IMR-90 (cell line): ENCODE results near the gene ZNG1A.

DNA sequence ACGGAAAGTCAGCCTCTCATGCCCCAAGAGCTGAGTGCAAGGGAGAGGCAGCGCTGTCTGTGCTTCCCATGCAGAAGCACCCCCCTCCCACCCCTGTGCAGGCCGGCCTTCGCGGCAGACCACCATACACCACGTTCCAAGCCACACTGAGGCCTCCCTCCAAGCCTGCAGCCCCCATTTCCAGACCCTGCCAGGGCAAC lies 7.6 kb downstream of the WASHC1 start:
- RRBS, result no CpG with 5 or more reads among the region's 6 CpGs
CAGE:
- cytosol, long polyA plus RNA, result no peak
- long polyA plus RNA, result no peak
- nucleus, long polyA plus RNA, result no peak

DNA sequence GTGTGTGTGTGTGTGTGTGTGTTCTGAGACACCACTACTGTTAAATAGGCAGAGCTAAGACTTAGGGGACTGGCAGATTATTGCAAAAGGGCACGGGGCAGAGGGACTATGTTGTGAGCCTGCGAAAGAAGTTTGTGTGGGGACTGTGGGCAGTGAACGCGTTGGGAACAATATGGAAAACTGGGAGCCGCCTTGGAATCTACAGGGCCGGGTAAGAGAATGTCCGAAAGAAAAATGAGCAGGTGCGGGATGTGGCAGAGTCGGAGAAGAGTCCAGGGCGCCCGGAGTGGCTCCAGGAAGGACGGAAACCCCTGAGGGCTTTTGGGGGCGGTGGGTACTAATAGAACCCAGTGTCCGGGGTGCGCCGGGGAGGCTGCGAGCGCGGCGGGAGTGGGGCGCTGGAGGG lies 43.4 kb upstream of the WASHC1 start:
- RRBS, result 54% methylated on average over 3 of the region's 21 CpGs
CAGE:
- cytosol, long polyA plus RNA, result no peak
- long polyA plus RNA, result no peak
- nucleus, long polyA plus RNA, result no peak

GRCh38 chr9:178559-179495 lies at the start of gene ZNG1A:
TSS of gene ZNG1A (minus strand) at chr9:179056.
- RRBS, result no CpG with 5 or more reads among the region's 51 CpGs
CAGE:
- cytosol, long polyA plus RNA, result no peak
- long polyA plus RNA, result no peak
- nucleus, long polyA plus RNA, result no peak

DNA sequence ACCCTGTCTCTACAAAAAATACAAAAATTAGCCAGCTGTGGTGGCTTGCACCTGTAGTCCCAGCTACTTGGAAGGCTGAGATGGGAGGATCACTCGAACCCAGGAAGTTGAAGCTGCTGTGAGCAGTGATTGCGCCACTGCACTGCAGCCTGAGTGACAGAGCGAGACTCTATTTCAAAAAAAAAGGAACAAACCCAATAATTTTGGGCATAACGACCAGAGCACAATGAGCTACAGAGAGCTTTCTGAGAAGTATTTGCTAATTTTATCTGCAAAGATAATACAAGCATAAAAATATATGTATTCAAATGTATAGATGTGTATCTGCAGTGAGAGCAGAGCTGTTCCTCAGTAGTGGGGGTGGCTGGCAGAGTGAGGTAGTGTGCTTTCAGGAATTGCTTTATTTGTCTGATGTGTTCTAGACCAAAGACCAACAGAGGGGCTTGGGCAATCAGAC lies 5.1 kb downstream of the DOCK8 start:
- RRBS, result no CpG with 5 or more reads among the region's 4 CpGs
CAGE:
- cytosol, long polyA plus RNA, result no peak
- long polyA plus RNA, result no peak
- nucleus, long polyA plus RNA, result no peak

DNA sequence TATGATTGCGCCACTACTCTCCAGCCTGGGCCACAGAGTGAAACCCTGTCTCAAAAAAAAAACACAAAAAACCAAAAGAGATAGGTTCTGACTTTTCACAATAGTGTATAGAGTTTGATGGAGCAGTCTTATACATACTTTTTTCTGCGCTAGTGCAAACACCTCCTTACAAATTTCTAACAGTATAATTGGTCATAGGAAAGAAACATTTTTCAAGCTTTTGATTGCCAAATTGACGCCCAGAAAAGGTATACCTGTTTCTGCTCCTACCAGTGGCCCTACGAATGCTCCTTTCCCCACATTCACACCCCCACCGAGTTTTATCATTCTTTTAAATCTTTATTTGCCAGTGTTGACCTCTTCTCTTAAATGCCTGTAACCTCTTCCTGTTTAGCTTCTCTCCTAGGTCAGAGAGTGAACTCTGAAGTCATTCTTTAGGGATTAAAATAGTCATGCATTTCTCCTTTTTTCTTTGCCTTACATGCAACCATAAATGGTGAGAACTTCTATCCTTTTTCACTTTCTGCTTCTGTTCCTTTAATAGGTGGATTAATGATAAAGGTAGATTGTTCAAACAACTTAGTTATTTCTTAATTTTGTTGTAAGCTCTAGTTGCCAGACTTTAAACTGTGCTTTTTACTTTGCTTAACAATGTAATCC lies 7.7 kb downstream of the DOCK8 start:
- RRBS, result no CpG with 5 or more reads among the region's 5 CpGs
CAGE:
- cytosol, long polyA plus RNA, result no peak
- long polyA plus RNA, result no peak
- nucleus, long polyA plus RNA, result no peak

GRCh38 chr9:225042-225613 lies 10.5 kb downstream of the DOCK8 start:
- RRBS, result no CpG with 5 or more reads among the region's 2 CpGs
CAGE:
- cytosol, long polyA plus RNA, result no peak
- long polyA plus RNA, result no peak
- nucleus, long polyA plus RNA, result no peak

DNA sequence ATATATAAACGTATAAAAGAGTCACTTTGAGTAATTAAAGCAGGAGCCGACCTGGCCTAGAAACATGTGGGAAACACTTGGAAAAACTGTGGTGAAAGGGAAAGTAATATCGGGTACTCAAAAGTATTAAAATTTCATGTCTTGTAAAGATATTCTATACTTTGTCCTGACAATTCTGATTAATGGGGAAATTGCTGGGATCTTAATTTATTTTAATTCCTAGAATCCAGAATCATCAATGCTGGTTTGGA lies 129.2 kb upstream of the KANK1 start:
- RRBS, result no CpG with 5 or more reads among the region's 3 CpGs
CAGE:
- cytosol, long polyA plus RNA, result no peak
- long polyA plus RNA, result no peak
- nucleus, long polyA plus RNA, result no peak

GRCh38 chr9:534711-535402 lies 30.4 kb downstream of the KANK1 start:
- RRBS, result no CpG with 5 or more reads among the region's 6 CpGs
CAGE:
- cytosol, long polyA plus RNA, result no peak
- long polyA plus RNA, result no peak
- nucleus, long polyA plus RNA, result no peak

GRCh38 chr9:573945-574374 lies 69.5 kb downstream of the KANK1 start:
- RRBS, result no CpG with 5 or more reads among the region's 8 CpGs
CAGE:
- cytosol, long polyA plus RNA, result no peak
- long polyA plus RNA, result no peak
- nucleus, long polyA plus RNA, result no peak

- RRBS, result no CpG with 5 or more reads among the region's 7 CpGs
CAGE:
- cytosol, long polyA plus RNA, result no peak
- long polyA plus RNA, result no peak
- nucleus, long polyA plus RNA, result no peak
Observed at GRCh38 chr9:585266-585927, 80.9 kb downstream of the KANK1 start.

- RRBS, result no CpG with 5 or more reads among the region's 2 CpGs
CAGE:
- cytosol, long polyA plus RNA, result no peak
- long polyA plus RNA, result no peak
- nucleus, long polyA plus RNA, result no peak
Observed at GRCh38 chr9:1298005-1298466, 247.9 kb downstream of the DMRT2 start.

DNA sequence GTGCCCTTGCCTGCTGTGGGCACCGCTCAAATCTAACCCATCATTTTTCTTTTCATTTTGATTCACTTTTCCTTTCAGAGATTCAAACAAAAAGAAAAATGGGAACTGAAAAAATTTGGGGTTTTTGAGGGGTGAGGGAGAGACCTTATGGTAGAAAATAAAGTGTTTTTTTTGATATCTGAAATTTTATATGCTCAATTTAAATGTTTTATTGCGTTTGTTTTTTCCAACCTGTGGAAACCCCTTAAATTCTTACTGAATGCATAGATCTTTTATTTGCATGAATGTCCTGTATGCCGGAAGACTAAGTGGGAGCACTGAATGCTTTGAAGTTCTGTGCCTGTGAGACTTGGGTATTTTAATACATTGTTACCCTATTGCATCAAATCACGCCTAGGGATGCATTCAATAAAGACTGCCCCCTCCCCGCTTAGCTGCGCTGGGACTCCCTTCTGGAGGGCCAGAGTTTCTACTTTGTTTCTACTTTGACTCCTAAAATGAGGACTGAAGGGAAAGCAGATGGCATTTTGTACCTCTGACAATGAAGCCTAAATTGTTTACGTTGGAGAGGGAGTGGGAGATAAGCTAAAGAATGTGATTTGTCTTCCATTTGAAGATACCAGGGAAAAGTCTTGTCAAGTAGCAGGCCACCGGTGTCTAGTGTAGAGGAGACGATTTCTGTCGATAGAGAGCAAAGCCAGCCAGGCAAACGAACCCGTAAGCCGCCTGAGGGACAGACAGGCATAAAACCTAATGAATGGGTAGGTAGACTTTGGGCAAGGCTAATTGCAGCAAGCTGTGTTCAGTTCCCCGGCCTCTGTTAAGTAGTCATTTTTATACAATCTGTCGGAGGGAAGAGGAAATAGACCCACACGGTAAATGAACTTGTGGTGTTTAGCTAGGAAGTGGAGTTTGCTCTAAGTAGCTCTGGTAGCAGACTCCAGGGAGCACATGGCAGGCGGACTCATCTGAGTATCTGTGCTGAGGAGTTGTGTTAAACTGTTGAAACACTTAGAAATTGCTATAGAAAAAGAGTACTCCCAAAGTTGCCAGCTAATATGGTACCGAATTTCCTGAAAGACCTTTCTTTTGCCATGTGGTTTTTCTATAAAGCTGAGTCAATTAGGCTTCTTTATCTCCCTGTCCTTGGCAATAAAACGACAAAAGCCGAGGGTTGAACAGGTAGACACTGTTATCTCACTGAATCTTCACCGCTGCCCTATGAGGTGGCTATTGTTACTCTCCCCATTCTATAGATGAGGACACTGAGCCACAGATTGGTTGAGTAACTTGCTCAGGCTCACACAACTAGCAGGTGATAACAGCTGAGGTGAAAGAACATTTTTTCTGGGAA lies 28.7 kb downstream of the SMARCA2 start:
- RRBS, result no CpG with 5 or more reads among the region's 21 CpGs
CAGE:
- cytosol, long polyA plus RNA, result no peak
- long polyA plus RNA, result no peak
- nucleus, long polyA plus RNA, result no peak

GRCh38 chr9:2260442-2261264 lies 245.5 kb downstream of the SMARCA2 start:
- RRBS, result no CpG with 5 or more reads among the region's 3 CpGs
CAGE:
- cytosol, long polyA plus RNA, result no peak
- long polyA plus RNA, result no peak
- nucleus, long polyA plus RNA, result no peak

DNA sequence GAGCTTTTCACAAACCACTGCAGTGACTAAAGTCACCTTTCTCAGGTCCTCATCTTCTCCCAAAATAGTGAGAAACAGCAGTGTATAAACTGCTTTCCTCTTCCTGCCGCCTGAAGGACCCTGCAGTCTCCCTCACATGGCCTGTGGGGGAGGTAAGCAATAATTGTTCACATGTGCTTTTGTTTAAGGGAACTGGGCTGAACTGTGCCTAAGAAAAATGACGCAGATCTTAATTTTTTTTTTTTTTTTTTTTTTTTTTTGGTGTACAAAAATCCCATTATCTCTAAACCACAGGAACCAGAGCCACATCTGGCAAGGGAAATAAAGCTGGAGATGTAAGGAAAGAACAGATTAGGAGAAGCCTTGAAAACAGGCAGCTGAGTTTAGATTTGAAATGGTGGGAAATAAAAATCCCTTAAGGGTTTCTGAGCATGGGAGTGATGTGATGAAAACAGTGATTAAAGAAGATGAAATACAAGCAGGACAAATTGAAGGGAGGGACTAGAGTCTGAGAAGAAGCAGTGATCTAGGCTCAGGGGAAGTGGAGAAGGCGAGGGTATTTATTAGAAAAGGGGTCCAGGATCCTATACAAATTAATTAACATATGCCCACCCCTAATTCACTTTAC lies 131.6 kb upstream of the VLDLR start:
- RRBS, result no CpG with 5 or more reads among the region's 3 CpGs
CAGE:
- cytosol, long polyA plus RNA, result no peak
- long polyA plus RNA, result no peak
- nucleus, long polyA plus RNA, result no peak

GRCh38 chr9:2761071-2761736 lies 43.9 kb downstream of the KCNV2 start:
- RRBS, result no CpG with 5 or more reads among the region's 4 CpGs
CAGE:
- cytosol, long polyA plus RNA, result no peak
- long polyA plus RNA, result no peak
- nucleus, long polyA plus RNA, result no peak

DNA sequence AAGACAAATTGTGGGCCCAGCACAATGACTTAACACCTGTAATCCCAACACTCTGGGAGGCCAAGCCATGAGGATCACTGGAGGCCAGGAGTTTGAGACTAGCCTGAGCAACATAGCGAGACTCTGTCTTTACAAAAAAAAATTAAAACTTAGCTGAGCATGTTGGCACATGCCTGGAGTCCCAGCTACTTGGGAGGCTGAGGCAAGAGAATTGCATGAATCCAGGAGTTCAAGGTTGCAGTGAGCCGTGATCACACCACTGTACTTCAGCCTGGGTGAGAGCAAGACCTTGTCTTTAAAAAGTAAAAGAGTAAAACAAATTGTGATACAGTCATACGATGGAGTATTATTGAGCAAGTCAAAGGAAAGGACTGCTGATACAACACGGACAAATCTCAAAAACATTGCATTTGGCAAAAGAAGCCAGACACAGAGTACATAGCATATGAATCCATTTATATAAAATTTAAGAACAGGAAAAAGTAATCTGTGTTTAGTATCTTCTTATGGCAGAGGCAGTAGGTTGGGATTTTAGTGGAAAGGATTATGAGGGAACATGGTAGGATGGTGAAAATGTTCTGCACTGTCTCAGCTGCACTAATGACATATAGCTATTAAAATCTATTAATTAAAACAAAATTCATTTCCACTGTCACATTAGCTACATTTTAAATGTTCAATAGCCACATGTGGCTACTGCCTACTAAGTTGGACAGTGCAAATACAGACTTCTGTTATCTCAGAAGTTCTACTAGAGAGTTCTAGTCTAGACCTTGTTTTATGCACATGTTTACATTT lies 5.0 kb upstream of the RFX3 start:
- RRBS, result no CpG with 5 or more reads among the region's 4 CpGs
CAGE:
- cytosol, long polyA plus RNA, result no peak
- long polyA plus RNA, result no peak
- nucleus, long polyA plus RNA, result no peak

DNA sequence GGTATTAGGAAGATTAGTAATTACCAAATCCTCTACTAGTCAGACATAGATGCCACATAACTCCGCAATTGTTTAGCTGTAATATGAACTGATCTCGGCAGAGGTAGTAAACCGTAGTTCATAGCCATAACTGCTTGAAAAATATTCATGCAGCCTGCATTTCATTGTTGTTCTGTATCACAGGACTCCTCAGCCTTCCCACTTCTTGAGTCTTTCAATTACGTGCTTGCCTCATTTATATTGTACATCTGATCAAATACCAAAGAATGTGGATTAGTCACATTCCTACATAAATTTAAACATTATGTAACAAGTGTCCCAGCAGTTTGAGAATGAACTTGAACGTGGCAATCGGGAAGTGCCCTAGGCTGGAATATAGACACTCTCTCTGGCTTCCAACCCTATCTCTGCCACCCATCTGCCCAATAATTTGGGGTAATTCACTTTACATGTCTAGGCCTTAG lies 214.9 kb upstream of the RFX3 start:
- RRBS, result no CpG with 5 or more reads among the region's 6 CpGs
CAGE:
- cytosol, long polyA plus RNA, result no peak
- long polyA plus RNA, result no peak
- nucleus, long polyA plus RNA, result no peak

DNA sequence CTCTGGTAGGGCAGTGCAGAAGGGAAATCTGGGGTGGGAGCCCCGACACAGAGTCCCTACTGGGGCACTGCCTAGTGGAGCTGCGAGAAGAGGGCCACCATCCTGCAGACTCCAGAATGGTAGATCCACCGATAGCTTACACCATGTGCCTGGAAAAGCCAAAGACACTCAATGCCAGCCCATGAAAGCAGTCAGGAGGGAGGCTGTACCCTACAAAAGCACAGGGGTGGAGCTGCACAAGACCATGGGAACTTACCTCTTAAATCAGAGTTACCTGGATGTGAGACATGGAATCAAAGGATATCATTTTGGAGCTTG lies 263.7 kb upstream of the RFX3 start:
- RRBS, result no CpG with 5 or more reads among the region's 3 CpGs
CAGE:
- cytosol, long polyA plus RNA, result no peak
- long polyA plus RNA, result no peak
- nucleus, long polyA plus RNA, result no peak

DNA sequence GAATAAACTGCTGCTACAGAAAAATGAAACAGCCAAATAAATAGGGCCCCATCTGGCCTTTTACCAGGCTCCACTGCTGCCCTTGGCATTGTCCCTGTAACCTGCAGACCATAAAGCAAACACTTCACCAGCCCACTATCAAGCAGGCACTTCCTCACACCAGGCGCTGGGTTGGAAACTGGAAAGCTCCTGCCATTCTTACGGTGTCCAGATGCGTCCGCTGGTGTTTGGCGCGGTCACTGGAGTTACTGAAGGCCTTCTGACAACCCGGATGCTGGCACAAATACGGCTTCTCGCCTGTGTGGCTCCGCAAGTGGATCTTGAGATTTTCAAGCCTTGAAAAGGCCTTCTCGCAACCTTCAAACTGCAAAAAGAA lies 363.1 kb downstream of the GLIS3 start:
- RRBS, result no CpG with 5 or more reads among the region's 11 CpGs
CAGE:
- cytosol, long polyA plus RNA, result no peak
- long polyA plus RNA, result no peak
- nucleus, long polyA plus RNA, result no peak

DNA sequence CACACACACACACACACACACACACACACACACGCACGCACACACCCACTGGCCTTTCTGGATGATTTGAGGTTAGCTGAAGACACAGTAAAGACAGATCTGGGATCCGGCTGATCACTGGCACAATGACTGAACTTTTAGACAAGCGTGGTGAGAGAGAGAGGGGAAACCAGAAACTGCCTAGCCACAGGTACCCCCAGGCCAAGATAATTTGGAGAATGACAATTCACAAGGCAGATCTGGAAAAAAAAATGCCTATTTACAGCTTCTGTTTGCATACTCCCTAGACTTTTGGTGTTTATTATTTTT lies 348.1 kb downstream of the GLIS3 start:
- RRBS, result no CpG with 5 or more reads among the region's 4 CpGs
CAGE:
- cytosol, long polyA plus RNA, result no peak
- long polyA plus RNA, result no peak
- nucleus, long polyA plus RNA, result no peak